ENCODE data around the genes HOXD12 and HOXD10.

DNA sequence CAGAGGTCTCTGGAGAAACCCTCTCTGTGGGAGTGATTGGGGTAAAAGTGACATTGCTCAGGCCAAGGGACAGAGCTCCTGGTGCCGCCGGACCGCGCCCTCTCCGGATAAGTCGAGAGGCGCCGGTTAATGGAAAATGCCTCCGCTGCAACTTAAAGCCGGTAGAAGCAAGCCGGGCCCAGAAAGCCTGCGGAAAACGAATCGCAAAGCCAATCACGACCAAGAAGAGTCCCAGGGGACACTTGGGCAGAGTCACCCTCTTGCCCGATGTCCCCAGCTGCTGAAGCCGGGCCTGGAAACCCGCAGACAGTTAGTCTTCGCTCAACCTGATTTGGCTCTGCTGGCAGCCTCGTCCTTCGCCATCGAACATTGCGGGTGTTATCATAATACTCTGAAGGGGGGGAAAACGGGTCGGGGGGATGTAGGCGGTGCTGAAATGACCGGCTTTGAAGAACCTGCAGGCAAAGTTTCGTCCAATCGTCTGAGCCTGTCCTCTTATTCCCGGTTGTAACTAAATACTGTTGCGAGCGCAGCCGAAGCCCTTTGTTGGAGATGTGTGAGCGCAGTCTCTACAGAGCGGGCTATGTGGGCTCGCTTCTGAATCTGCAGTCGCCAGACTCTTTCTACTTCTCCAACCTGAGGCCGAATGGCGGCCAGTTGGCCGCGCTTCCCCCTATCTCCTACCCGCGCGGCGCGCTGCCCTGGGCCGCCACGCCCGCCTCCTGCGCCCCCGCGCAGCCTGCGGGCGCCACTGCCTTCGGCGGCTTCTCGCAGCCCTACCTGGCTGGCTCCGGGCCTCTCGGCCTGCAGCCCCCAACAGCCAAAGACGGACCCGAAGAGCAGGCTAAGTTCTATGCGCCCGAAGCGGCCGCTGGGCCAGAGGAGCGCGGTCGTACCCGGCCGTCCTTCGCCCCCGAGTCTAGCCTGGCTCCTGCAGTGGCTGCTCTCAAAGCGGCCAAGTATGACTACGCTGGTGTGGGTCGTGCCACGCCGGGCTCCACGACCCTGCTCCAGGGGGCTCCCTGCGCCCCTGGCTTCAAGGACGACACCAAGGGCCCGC is at the start of gene HOXD12:
TSS of gene HOXD12 (plus strand) at position 546 of the 1,060 bp plus-strand sequence.
- PRO-cap: no peak

DNA sequence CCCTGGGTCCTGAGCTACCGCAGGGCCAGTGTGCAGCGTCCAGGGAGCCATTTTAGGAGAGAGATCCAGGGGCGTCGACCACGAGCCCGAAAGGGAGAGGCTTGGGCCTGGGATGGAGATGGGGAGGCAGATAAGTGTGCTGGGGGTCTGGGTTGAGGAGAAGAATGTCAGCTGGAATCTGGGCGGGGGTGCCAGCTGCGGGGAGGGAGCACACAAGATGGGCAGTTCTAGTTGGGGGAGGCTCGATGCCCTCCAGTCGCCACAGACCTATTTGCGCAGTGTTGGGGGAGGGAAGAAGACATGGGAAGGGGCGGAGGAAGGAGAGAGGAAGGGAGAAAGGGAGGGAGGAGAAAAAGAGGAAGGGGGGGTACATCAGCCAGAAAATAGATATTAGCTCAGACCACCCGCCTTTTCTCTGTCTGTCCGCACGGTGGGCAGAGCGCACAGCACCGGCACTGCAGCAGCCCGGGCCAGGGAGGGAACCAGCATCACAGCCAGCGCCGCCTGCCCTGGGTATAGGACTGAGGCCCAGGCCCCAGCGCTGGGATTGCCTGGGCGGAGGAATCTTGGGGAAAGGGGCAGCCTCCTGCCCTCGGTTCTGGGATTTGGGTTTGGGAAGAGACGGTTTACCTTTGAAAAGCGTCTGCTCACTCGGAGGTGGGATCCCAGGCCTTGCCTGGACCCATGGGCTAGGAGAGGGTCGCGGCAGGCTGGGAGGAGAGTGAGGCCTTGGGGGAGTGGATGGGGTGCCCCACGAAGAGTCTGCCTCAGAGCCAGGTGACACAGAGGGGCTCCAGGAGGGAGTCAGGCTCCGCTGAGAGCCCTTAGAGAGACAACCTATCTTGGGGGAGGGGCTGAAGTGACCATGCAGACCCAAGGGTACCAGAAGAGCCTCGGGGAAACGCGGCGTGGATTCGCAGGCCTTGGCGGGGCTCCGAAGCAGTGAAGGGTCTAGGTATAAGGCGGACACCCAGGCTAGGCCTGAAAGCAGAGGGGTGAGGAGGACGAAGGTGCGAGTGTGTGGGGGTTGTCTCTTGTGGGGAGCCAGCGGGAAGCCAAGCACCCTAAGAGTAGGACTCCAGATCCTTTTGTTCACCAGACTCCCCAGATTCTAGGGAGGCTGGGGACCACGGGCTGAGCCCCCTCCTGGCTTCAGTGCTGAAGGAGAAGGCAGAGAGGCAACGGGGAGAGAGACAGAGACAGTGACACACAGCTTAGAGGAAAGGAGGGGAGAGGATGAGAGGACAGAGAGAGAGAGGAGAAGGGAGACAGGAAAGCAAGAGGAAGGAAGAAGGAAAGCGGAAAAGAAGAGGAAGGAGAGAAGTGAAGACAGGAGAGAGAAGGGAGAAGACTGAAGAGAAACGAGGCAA is 1.5 kb upstream of the HOXD11 start:
- PRO-cap: no peak

DNA sequence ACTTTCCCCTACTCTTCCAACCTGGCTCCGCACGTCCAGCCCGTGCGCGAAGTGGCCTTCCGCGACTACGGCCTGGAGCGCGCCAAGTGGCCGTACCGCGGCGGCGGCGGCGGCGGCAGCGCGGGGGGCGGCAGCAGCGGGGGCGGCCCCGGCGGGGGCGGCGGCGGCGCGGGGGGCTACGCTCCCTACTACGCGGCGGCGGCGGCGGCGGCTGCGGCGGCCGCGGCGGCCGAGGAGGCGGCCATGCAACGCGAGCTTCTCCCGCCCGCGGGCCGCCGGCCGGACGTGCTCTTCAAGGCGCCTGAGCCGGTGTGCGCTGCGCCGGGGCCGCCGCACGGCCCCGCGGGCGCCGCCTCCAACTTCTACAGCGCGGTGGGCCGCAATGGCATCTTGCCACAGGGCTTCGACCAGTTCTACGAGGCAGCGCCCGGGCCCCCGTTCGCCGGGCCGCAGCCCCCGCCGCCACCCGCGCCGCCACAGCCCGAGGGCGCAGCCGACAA is 455 bp downstream of the HOXD11 start:
- PRO-cap: no peak

GRCh38 chr2:176116258-176116878 is at the start of gene HOXD10:
Gene HOXD10 (plus strand): TSS chr2:176116778.
- PRO-cap: no peak

DNA sequence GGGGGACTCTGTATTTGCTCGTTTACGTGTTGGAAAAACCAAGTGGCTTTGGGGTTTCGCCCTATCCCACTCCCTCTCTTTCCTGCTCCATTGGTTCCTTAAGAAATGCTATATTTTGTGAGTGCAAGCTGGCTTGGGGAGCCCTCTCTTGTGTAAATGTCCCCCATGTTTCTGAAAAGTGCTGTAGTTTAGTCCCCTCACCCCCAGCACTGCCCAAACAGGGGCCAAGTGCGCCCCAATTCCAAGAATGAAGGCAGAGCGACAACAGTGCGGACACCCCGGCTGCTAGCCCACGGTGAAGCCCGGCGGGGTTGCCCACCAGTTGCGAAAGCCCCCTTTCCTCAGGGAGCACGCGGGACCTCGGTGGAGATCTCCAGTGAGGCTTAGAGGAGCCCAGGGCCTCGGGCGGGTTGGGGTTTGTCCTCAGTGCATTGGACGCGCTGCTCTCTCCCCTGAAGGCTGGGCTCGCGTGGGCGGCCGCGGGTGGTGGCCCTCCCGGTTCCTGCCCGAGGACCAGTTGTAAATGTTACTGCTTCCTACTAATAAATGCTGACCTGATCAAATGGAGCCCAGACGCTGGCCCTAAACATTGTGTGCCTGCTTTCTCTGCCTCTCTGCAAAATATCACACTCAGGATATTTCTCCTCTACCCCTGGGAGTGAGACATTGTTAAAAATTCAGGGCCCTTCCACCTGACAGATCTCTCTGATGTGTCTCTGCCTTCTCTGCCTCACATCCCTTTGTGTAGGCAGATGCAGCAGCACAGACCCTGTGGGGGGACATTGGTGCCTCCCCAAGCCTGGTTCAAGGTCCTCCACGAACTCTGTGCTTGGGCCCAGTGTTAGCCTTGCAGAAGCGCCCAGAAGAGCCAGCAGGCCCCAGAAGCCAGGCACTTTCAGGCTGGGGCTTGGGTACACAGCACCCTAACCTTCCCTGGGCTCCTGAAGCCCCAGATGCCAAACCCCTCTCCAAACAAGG is 2.1 kb downstream of the HOXD9 start:
- PRO-cap: no peak

- PRO-cap: no peak
These were observed 2.6 kb upstream of the HOXD8 start for GRCh38 chr2:176126891-176127404.

DNA sequence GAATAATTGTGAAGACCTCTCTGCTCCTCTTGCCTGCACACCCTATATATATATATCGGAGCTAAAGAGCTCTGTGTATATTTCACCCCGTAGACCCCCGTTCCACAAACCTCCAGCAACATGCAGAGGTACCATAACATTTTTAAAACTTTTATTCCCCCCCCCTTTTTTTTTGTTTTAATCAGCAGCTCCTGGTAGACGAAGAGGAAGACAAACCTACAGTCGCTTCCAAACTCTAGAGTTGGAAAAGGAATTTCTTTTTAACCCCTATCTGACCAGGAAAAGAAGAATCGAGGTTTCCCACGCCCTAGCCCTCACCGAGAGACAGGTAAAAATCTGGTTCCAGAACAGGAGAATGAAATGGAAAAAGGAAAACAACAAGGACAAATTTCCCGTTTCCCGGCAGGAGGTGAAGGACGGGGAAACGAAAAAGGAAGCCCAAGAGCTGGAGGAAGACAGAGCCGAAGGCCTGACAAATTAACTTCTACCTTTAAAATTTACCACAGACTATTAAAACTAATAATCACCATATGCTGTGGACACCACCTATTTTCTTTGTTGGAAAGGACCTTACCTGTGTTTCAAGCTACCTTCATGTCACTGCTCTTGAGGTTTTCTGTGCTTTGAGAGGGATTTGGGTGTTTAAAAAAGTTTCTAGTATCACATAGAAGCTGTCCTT is 1.8 kb downstream of the HOXD8 start:
- PRO-cap: no peak

DNA sequence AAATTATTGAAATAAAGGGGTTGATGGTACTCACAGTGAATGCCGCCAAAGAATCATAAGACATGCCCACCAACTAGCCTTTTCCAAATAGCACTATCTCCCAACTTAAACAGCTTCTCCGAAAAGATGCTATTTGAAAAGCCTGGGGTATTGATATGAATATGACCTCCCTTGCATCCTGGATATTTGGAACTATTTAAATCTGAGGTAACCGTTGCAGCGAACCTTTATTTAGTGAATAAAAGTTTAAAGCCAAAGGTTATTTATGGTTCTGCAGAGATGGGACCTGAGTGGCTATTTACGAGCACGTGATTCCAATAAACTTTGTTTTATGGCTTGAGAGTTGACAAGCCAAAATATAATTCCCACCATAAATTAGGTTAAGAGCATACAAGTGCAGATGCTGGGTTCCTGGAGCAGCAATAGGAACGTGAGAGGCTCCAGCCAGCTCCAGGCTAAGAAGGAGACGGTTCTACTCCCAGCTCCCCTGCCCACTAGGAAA is 5.3 kb upstream of the HOXD4 start:
- PRO-cap: no peak

DNA sequence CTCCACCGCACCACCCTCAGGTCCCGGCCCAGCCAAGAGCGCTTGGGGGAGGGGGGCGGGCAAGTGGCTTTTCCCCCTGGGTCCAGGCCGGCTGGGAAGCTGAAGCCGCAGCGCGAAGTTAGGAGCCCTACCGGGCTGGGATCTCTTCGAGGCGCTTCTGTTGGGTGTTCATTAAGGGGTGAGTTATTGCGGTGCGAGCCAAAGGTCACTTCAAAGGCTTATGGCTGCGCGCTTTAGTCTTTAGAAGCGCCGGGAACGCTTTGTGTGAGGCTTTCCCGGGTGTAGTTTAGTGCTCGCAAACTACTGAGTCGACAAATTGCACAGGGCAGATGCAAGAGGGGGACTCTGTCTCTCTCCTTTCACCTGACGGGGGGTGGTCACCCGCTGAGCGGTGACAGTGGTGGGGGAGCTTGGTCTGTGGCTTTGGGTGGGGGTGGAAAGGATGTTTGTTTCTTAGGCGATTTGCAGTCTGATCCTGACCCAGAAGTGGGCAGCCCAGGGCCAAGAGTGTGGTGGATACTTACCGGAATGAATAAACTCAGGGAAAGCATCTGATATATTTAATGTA is 6.0 kb downstream of the HOXD3 start:
- PRO-cap: unidirectional peak, minus-strand start at position 159 of the sequence

- PRO-cap: no peak
These were observed 10.4 kb downstream of the MTX2 start for GRCh38 chr2:176279626-176280157.

GRCh38 chr2:176455687-176456418 is 186.6 kb downstream of the MTX2 start:
- PRO-cap: no peak

DNA sequence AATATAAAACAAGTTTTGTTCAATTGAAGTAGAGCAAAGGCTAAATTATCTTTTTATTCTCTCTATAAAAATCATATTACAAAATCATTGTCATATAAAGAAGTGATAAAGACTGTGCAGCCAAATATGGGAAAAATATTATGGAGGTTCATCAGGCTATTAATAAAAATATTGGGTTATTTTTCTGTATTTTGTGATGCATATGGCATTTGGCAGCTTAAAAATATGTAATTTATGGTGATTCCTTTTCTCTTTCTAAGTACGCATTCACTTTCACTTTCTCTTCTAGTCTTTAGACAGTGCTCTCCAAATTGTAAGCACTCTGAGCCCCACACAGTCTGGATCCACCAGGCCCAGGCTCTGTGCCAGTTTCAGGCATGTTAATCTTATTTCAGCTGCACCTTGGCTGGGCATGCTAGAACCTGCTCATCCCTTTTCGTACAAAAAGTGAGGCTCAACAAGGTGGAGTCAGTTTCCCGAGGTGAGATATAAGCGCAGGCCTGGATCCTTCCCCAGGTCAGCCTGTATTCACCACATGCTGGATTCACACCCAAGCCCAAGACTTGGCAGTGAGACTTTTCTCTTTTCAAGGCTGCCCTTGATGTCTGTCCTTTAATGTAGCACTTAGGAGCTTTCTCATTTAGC is 203.9 kb downstream of the MTX2 start:
- PRO-cap: no peak

DNA sequence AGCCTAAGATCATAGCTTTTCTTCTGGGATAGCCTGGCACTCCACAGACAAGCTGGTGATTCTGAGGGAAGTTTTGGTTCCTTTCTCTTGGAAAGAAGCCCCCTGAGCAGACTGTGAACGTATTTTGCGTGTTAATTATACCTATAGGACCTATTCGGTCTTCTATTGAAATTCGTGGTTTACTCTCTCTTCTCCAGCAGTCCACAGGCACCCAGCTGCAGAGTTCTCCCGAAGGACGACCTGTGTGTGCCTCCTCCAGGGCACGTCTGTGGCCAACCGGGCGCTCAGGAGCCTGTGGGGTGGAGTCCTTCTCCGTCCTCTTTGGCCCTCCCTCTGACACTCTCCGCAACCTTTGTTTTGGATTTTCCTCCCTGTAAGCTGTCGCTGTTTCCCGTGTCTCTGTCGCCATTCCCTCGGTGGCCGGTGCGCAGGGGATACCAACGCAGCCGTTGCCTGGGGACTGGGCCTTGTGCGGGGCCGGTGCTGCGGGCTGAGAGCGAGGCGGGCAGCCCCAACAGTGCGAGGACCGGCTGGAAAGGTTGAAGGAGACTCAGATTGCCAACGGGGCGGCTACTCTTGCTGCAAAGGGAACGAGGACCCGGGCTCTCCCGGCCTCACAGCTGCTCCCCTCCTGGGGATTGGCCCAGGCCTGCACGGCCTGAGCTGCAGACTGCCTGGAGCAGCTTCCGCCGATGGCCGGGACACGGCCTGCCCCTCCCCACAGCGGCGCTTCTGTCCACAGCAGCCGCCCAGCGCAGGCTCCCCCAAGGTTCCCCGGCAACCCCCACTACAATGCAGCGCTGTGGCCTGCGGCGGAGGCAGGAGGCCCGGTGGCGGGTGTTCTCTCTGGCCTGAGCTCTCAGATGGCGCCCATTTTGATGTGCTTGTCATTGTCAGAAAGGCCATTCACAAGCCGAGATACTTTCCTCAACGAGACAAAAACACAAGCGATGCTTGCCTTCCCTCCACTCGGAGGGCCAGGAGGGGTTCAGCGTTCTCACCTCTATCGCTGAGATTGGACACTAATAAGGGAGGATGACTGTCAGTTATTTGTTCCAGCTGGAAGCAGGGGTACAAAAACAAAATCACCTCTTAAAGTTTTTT is 221.1 kb downstream of the MTX2 start:
- PRO-cap: no peak

DNA sequence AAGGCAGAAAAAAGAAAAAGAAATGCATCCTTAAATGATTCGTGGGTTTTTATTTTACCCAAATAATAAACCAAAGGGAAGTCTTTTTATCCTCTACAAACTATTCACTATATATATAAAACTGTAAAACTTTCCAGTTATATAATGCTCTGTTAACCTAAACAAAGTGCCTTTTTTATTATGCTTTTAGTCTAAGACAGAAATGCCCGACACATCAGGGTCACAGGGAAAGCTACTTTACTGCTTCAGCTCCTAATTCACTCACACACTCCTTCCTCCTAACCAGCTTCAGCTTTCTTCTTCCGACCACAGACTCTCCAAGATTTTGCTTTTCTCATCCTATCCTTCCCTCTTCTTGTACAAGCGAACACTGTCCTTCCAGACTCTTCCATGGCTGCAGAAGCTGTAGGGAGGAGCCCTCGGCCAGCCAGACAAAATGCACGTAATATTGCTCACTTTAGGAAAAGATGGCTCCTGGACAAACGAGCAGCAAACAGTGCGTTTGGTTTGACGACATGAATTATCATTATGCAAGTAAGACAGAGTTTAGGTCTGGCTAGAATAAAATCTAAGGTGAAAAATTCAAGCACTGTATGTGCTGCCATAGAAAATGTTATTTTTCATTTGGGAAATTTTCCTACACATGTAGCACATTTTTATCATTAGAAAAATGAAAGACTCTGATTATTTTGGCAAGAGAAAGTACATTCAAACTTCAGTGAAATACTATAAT is 47.5 kb upstream of the HNRNPA3 start:
- PRO-cap: bidirectional peak, plus-strand start at position 460 of the sequence, minus-strand start at position 402 of the sequence

DNA sequence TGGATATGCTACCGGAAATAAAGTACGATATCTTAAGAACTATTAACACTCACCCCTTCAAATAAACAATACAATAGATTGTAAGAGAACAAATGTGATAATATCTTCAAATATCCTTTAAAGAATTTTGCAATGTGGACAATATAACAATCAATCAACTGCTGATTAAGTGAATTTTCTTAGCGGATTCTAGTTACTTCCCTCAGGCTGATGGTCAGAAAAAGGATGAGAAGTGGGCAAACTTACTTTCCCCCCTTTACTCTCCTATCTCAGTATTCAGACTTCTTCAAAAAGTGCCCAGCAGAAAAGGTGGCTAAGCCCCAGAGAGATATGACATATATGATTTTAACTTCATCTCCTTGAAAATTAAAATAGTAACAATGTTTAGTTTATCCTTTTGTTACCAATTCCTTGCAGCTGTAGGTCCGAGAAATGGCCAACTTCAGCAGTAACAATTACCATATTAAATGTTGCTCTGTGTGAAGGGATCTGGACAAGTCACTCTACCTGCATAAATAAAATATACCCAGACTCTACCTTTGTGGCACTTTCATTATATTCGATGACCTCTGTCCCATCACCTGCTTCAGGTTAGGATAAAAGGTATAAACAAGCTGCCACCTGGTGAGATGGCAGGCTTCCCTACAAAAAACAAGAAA is 10.6 kb downstream of the NFE2L2 start:
- PRO-cap: no peak

- PRO-cap: no peak
These were observed 4.2 kb downstream of the NFE2L2 start for GRCh38 chr2:177260128-177260891.

- PRO-cap: bidirectional peak, plus-strand start at chr2:177263709, minus-strand start at chr2:177263537; bidirectional peak, plus-strand start at chr2:177263956, minus-strand start at chr2:177263880
These were observed 998 bp downstream of the NFE2L2 start for GRCh38 chr2:177263197-177264261.

DNA sequence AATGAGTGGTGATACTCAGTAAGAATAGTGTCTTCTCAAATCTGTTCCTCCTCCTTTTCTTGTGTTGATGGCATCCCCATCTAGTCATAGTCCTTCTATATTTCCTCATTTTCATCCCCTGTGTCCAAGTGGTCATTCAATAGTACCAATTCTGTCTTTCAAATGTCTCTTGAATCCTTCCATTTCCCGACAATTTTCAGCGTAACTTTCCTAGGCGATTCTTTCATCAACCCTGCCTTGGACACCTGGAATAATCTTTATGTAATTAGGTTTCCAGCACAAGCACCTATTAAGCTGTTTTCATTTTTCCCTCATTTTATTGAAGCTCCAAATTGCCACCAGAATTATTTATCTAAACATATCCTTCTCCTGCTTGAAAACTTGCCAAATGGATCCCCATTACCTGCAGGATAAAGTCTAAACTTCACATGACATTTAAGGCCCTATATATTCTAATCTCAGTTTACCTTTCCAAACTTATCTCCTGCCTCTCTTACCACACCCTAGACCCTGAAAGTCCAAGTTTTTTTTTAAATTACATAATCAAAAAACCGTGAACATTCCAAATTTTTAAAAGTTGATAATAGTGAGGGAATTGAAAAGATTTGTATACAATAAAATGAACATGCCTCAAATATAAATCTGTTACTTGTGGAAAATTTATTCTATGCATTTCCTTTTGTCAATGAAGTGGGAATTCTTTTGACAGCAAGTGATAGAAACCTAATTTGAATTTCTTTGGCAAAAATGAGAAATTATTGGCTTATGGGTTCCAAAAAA is 50.4 kb upstream of the AGPS start:
- PRO-cap: no peak

GRCh38 chr2:177724512-177724810 is 105.9 kb upstream of the TTC30A start:
- PRO-cap: no peak

GRCh38 chr2:178190868-178191250 is 3.5 kb upstream of the OSBPL6 start:
- PRO-cap: no peak